Foreskin keratinocyte (primary cell): ENCODE results near the gene USP9X.

- RAMPAGE, total RNA = no peak
These were observed 6.9 kb upstream of the BCOR start for GRCh38 chrX:40104476-40105174.

GRCh38 chrX:40107743-40108841 is 10.3 kb upstream of the BCOR start:
- RAMPAGE, total RNA = no peak

DNA sequence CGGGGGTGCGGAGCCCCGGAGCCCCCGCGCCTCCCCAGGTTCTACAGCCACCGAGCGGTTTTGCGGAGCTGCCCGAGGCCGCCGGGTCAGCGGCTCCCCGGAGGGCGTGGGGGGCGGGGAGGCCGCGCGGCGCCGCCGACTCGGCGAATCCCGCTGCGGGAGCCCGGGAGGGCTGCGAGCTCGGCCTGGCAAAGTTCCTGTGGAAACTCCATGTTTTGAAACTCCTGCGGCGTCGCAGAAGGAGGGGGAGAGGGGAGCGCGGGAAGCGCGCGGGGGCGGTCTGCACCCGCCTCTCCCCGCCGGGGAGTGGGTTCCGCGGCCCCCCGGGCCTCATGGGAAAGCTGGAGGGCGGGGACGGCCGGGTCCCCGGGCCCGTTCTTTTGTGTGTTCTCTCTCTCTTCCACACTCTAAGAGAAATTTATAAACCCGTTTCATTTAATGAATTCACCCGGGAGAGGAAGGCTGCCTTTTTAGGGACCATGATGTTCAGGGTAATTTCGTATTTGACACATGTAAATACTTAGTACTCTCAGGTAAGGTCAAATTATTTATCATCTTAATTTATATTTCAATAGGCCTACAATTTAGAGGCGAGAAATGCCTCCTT is 12.0 kb upstream of the BCOR start:
- RAMPAGE, total RNA = no peak

GRCh38 chrX:40147631-40148328 is 50.0 kb upstream of the BCOR start:
- RAMPAGE, total RNA = no peak

DNA sequence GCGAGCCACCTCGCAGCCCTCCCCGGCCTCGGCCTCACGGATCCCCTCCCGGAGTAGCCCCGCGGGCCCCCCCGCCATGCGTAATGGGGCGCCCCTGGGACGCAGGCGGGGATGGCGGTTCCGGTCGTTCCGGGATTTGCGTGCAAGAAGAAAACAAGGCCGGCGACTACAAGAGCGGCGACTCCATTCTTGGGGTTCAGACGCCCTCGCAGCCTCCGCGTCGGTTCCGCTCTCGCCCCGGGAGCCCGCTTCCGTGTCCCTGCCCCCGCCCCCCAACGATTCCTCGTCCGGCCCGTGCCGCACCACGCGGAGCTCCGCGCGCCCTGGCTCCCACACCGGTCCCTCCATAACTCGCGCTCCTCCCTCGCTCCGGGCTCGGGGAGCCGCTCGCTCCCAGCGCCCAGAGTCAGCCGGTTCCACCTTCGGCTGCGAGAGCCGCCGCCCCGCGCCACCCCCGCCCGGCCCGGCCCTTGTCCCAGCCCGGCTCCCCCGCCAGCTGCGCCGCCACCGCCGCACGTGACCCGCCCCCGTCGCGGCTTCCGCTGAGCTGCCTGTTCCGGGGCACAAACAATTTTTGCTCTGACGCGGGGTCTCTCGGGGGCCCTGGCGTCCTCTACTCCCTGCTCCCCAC is 78.7 kb upstream of the BCOR start:
- RAMPAGE, total RNA = no peak

DNA sequence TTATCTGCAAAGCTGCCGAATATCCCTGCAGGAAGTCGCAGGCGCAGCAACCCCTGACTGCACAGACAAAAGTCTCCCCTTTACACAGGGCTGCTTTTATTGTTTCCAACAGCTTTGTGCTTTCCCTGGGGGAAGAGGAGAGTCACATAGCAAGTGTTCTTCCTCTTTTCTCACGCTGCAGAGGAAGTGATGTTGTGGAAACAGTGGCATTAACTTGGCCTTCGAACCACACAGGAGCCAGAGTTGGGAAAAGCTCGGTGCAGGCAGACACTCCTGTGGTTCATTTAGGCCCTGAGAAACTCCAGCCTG is 81.5 kb upstream of the BCOR start:
- RAMPAGE, total RNA = no peak

GRCh38 chrX:40423172-40423780 is 157.5 kb upstream of the ATP6AP2 start:
- RAMPAGE, total RNA = no peak

DNA sequence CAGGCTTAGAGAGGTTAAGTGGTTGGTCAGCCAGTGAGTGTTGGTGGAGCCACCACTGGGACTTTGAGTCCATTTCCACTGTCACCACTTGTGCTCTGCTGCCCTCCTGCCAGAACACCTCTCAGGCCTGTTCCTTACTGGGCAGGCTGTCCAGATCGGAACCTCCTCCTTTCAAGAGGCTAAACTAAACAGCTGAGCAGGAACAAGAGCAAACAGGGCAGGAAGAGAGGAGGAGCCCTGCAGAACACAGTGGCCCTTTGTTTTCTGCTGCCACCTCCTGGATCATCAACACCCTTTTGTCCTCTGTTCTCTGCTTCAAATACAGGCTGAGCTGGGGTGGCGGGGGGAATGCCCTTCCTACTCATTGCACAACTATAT is 112.5 kb upstream of the ATP6AP2 start:
- RAMPAGE, total RNA = no peak

DNA sequence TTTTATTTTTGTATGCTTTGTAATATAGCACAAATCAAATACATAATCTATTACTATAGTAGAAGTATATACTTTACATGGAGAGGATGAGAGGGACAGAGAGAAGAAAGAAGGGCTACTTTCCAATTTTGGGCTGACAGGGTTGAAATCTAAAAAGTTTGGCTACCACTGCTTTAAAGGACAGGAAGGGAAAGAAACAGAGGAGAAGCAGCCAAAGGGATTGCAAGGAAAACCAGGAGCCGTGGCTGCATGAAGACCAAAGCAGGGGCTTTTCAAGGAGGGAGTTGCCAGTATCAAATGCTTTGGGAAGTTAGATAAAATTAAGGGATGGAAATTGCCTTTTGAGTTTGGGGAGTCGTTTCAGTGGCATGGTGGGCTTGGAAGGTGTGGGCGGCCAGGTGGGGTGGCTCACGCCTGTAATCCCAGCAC is 4.4 kb downstream of the ATP6AP2 start:
- RAMPAGE, total RNA = no peak

DNA sequence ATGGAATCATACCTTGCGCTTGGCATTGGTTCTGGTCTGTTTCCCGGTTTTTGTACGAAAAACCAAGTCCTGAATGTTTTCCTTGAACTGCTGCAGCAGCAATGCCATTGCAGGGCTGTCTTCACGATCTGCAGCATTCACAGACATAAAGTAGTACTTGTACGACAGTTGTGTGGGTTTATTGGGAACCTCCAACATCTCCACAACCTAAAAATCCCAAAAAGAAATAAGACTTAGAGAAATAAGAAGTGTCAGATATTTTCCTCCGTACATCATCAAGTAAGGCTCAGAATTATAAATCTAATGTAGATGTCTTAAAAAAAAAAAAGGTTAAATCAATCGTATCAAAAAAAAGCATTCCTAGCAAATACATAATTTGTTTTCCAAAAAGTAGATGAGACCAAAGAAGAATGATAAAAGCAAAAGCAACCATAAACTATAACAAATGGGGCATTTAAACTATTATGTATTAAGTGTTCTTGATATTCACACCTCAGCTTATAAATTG is 42.6 kb downstream of the MED14 start:
- RAMPAGE, total RNA = no peak

DNA sequence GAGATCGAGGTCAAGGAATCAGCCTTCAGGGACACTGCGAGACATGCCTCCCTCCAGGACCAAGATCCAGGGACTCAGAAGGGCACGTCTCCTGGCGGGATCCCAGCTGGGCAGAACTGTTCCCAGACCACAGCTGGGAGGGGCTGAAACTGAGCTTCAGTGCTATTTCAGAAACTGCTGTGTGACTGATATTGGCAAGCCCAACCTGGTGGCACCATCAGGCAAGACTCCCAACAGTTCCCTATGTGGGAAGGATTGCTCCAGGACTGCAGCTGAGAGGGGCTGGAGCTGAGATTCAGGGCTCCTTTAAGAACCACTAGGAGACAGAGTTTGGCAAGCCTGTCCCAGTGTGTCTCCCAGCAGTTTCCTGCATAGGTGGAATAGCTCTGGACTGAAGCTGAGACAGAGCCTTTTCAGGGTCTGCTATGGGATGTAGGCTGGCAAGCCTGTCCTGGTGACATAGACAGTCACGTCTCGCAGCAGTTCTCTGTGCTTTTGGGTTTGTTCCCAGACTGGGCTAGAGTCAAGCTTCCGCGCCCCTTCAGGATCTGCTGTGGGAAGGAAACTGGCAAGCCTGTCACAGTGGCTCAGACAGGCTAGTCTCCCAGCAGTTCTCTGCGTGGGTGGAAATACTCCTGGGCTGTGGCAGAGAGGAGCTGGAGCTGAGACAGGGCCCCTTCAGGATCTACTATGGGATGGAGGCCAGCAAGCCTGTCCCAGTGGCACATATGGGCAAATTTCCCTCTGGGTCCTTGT is 20.1 kb upstream of the MED14 start:
- RAMPAGE, total RNA = no peak

DNA sequence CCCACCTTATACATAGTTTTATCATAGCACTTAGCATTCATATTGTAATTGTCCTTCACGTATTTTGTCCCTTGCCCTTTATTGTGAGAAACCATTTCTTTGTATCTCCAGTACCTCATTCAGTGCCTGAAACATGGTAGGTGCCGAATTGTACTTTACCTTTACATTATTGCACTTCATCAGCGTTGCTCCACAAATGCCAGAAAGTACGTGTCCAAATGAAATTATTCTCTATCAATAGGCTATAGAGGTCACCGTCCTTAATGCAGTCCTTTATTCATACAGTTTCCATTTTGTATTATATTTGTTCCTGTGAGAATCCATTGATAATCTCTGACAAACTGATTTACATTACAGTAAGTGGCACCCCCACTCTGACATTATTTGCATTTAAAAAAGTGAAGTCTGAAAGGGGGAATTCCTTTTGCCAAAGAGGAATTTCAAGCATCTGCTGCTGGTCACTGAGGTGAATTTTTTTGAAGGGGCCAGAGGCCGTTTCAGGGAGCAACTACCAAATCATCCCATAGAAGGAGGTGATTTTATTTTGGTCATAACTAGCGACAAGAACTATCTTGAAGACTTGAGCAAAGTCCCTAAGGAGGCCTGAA is 109.8 kb upstream of the MED14 start:
- RAMPAGE, total RNA = no peak

DNA sequence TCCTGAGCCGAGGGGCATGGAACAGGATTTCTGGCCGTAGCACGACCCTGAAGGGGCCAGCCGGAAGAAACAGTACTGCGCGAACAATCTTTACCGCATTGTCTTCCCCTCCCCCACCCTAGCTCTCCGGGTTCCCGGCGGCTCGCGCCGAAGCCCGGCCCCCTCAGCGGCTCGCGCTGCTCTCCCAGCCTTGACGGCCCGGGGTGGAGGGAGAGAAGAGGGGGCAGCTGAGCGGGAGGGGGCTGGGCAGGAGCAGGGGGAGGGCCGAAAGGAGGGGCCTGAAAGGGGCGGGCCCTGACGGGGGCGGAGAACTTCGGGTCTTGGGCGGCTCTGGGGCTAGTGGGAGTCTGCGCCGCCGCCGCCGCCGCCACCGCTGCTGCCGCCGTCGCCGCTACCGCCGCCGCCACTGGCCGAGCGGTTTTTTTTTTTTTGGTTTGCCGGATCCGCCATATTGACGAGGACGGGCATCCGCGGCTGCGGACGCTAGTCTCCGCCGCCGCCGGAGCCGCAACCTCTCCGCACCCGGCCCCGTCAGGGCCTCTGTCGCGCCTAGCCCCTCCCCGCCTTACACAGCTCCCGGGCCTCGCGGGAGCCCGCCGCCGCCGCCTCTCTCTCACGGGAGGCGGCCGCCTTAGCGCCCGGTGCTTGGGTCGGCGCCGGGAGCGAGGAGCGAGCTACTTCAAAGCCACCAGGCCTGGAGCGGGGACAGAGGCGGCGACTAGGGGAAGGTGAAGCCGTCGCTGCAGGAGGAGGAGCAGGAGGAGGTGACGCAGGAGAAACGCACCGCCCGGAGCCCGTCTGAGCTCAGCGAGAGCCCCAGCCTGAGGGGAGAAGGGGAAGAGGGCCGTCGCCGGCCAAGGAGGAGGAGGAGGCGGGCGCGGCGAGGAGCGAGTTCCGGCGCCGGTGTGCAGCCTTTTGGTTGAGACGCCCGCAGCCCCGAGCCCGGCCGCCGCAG is at the start of gene USP9X:
Gene USP9X, plus strand, starts transcription at position 433 of the 955 bp plus-strand sequence.
- RAMPAGE, total RNA = no peak

GRCh38 chrX:41165841-41166348 is 80.7 kb downstream of the USP9X start:
- RAMPAGE, total RNA = no peak

DNA sequence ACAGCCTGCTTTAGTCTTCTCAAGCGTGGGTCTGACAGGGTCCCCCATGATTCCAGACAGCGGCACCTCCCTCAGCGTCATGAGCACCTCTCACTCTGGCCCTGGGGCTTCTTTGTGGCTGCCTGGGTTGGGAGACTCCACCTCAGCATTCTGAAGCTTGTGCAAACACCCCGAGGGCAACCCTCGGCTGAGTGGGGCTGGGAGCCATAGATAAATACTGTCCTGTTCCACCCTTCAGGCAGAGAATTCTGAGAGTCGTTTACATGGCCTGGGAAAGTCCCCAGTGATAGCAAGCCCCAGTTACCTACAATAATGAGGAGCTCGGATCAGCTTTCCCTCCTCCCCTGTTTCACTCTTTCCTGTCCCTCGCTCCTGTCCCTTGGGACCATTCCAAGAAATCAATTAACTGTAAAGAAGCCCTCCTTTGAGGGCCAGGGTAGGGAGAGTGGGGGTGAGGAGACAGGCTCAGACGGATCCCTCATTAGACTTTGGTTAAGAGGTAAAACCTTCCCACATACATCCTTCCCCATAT is 31.6 kb upstream of the DDX3X start:
- RAMPAGE, total RNA = no peak

- RAMPAGE, total RNA = no peak
These were observed 809 bp upstream of the DDX3X start for GRCh38 chrX:41333034-41333671.

DNA sequence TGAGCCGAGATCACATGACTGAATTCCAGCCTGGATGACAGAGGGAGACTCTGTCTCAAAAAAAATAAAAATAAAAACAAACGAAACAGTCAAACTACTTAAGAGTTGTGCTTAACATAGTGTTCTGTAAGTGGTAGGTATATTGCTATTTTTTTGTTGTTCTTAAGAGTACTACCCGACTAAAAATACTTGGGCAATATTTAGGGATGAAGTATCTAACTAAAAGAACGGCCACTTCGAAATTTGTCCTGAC is 2.6 kb downstream of the DDX3X start:
- RAMPAGE, total RNA = no peak

DNA sequence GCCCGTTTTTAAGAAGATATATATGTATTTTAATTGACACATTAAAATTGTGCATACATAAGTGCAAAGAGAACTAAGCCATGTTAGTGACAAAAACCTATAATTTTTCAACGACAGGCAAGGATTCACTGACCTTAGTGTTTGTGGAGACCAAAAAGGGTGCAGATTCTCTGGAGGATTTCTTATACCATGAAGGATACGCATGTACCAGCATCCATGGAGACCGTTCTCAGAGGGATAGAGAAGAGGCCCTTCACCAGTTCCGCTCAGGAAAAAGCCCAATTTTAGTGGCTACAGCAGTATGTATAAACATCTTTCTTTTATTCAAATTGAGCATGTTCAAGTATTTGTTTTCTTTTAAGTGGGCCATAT is 12.1 kb downstream of the DDX3X start:
- RAMPAGE, total RNA = no peak

DNA sequence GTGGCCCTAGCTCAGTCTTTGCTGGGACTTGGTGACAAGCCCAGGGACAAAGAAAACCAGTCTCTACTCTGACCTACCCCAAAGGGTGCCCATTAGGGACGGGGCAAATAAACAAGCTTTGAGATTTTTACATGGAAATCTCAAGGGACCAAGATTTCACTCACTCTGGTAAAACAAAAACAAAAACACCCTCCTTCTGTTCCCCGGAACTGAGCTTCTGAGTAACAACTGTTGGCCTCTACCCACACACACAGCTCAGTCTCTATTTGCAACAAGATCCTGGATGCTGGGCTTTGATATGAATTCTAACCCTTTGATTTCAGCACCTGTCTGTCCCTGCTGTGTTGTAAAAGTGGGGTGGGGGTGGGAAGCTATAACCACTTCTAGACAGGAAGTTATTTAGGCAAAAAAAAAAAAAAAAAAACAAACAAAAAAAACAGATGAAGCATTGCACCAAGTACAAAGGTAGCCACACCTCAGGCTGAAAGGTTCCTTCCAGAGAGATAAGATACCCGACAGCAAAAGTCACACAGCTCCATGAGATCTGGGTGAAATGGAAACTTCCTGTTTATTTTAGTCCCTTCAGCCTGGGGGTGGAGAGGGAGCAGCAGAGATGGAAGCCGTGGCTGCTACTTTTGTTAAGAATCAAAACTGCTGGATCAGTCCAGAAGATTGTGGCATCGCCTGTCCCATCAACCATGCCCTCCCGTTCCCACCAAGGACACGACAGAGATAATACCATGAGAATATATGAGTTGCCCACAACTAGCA is 49.2 kb downstream of the DDX3X start:
- RAMPAGE, total RNA = no peak

DNA sequence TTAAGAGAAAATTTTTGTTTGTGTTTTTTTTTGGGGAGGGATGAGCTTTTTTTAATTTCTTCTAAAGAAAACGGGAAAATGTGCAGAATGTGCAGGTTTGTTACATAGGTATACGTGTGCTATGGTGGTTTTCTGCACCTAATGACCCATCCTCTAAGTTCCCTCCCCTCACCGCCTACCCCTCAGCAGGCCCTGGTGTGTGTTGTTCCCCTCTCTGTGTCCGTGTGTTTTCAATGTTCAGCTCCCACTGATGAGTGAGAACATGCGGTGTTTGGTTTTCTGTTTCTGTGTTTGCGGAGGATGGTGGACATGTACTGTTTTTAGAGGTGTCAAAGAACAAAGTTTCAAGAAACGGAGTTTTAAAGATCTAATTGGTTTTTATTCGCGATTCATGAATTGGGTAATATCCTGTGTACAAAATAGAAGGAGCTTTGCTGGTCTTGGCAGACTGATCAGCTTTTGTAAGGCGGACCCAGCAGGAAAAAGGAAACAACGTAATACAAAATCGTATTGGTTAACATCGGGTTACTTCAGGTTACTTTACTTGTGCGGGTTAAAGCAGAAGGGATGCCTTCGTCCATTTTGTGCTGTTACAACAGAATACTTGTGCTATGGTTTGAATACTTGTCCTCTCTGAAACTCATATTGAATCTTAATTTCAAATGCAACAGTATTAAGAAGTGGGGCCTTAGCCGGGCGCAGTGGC is 11.6 kb upstream of the NYX start:
- RAMPAGE, total RNA = no peak